Bronchus (tissue), 1 donor: Measurements from ENCODE around the genes FBLN5 and SLC24A4.

DNA sequence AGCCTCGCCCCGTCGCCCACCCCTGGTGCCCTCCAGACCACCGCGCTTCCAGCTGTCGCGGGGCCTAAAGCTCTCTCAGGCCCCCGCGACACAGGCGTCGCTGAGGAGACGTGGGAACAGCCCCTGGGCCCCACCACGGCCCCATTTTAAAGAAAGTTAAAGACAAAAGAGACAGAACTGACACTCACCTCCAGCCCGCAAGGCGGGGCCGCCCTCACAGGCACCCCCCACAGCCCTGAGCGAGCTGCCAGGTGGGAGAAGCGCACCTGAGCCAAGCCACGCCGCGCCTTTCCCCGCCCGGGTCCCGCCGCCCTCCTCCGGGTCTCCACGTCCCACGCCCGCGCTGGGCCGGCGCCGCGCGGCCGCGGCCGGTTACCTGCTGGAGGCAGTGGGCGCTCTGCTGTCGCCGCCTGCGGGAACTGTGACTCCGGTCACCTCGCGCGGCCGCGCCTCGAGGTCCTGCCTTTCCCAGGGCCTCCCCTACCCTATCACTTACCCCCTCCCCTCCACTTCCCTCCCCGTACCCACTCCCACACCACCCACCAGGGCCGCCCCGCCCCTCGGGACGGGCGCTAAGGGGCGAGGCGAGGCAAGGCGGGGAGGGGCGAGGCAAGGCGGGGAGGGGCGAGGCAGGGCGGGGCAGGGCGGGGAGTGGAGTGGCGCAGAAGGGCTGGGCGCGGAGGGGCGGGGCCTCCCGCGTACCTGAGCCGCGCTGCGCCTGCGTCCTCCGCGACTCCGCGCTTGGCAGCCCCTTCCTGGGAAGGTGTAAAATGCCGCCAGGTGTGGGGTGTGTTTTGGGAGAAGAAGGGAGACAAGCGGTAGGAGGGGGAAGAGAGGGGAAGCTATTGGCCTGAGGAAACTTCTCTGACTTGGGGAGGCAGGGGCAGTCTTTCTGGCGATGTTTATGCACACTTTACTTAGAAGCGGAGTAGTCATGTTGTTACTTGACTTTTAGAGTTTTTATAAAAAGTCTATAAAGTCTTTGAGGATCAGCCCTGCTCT lies 31.0 kb downstream of the TC2N start:
- PRO-cap: bidirectional peak, plus-strand start at position 732 of the sequence, minus-strand start at position 453 of the sequence

- PRO-cap: unidirectional peak, plus-strand start at chr14:91869831; bidirectional peak, plus-strand start at chr14:91870095, minus-strand start at chr14:91870055; bidirectional peak, plus-strand start at chr14:91870176, minus-strand start at chr14:91870124
Observed at GRCh38 chr14:91869663-91870592, 2.6 kb upstream of the TC2N start.

DNA sequence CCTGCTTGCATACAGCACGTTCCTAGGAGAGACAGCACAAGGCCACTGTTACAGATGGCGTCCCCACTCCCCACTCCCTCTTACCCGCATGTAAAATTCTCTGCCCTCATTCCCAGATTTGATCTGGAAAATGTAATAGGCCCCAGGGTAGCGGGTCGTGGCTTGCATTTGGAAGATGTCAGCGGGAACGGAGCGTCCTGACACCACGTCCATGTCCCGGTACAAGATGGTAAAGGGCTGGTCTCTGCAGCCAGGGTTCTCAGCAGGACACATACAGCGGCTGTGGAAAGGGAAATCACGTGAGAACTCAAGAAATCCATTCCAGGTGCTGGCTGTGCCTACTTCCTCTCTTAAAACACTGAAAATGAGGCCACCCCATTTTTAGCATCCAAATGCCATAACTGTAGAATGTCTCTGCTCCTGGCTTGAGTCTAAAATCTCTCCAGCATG lies 10.1 kb upstream of the TC2N start:
- PRO-cap: no peak

- PRO-cap: no peak
Observed at GRCh38 chr14:91883454-91883945, 16.2 kb upstream of the TC2N start.

GRCh38 chr14:91946892-91947758 lies at the start of gene FBLN5:
FBLN5 (minus strand) TSS chr14:91947694.
- PRO-cap: bidirectional peak, plus-strand start at chr14:91947614, minus-strand start at chr14:91947430; bidirectional peak, plus-strand start at chr14:91947806, minus-strand start at chr14:91947669

- PRO-cap: no peak
Observed at GRCh38 chr14:92122731-92123149, 971 bp downstream of the CPSF2 start.

GRCh38 chr14:92322824-92323908 lies at the start of gene SLC24A4:
SLC24A4 (plus strand) TSS chr14:92323165.
- PRO-cap: no peak

DNA sequence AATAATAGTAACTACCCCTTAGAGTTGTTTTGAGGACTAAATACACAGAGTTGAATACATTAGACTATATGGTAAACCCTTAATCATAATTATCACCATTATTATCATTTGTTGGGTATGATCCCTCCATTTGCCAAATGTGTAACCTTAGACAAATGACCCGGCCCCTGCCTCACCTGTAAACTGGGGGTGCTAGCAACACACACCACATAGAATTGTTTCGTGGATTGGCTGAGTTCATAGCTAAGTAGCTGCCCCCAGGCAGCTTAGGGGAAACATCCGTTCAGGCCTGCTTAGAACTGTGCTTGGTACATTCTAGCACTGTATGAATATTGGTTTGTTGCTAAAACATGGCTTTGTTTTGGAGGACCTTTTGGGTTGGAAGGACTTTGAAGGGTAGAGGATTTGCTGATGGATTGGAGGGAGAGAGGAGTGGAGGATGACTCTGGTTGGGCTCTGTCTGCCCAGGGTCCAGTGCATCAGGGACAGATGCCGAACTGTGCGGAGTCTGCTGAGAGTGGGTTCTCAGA lies 2.0 kb downstream of the RIN3 start:
- PRO-cap: no peak

- PRO-cap: no peak
Observed at GRCh38 chr14:92540466-92541219, 27.1 kb downstream of the RIN3 start.

DNA sequence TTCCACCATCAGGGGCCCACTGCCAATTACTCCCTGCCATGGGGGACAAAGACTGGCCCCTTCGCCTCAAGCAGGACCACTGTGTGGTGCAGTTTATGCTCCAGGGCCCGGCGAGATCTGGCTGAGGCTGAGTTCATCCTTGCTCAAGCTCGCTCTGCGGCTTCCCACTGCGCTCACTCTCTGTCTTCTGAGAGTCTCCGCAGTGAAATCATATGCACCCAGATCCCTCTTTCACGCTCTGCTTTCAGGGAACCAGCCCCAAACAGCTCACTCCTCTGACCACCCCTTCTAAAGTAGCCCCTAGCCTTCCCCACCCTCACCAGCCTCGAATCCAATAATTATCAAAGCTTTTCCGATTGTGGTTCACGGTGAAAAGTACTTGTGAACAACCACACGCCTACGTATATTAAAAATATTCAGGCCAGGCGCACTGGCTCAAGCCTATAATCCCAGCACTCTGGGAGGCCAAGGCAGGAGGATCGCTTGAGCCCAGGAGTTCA lies 95.1 kb downstream of the LGMN start:
- PRO-cap: unidirectional peak, minus-strand start at position 189 of the sequence

GRCh38 chr14:92677172-92677775 lies 71.2 kb downstream of the LGMN start:
- PRO-cap: no peak

- PRO-cap: no peak
Observed at GRCh38 chr14:92692932-92693296, 55.5 kb downstream of the LGMN start.

DNA sequence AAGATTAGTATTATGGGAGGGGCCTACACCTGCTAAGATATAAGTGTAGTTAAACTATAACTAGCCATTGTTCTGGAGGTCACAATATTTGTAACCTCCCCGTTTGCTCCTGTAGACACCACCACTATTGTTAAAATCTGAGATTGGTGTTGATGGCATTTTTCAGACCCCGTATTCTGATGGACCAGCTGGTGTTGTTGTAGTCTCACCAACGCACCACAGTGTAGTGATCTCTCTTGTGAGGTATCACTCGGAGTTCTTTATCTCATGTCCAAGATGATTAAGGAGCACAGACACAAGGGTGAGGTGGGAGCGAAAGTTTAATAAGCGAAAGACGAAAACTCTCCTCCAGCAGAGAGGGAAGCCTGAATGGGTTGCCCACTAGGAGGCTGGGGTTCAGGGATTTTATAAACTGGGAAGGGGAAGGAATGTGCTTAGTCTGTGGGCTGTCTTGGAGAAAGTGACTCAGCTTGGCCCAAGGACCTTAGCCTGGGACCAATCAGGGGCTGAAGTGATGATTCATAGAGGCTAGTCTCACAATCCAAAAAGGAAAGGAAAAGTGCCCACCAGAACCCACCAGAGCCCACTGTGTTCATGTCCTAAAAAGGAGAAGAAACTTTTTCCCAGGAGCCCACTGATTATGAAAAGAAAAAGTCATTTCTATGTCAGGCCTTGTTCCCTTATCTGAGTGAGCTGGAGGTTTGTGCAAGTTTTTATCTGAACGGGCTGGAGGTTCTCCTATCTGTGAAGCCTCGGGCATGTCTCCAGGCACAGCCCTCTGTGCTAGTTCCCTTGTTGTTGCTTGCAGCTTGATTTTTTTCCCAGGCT lies 8.5 kb upstream of the GOLGA5 start:
- PRO-cap: no peak

DNA sequence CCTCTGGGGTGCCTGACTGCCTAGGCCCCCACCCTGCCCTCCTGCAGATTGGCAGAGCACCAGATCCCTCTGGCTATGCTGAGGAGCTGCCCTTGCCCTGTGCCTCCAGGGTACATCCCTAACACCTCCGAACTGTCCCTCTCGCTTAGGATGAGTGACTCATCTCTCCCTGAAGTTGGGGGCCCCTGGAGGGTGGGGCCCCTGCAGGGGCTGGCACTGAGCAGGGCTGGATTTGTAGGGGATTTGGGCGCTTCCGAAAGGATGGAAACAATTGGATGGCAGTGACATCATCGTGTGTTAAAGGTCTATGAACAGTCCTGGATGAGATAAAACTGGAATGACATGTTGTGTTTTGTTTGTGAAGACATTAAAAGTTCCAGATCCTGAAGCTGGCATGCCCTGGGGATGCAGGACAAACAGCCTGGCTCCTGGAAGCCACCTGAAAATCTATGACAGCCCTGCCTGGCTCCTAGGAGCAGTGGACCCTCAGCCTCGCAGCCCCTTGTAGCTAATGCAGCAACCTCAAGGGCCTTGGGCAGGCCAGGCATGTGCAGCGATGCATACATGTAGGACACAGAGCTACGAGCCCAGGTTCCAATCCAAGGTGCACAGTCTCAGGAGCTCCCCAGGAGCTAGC lies 51.2 kb downstream of the CHGA start:
- PRO-cap: no peak

- PRO-cap: no peak
Observed at GRCh38 chr14:93036798-93037457, 78.8 kb downstream of the ITPK1 start.

- PRO-cap: no peak
Observed at GRCh38 chr14:93055337-93056175, 60.2 kb downstream of the ITPK1 start.

DNA sequence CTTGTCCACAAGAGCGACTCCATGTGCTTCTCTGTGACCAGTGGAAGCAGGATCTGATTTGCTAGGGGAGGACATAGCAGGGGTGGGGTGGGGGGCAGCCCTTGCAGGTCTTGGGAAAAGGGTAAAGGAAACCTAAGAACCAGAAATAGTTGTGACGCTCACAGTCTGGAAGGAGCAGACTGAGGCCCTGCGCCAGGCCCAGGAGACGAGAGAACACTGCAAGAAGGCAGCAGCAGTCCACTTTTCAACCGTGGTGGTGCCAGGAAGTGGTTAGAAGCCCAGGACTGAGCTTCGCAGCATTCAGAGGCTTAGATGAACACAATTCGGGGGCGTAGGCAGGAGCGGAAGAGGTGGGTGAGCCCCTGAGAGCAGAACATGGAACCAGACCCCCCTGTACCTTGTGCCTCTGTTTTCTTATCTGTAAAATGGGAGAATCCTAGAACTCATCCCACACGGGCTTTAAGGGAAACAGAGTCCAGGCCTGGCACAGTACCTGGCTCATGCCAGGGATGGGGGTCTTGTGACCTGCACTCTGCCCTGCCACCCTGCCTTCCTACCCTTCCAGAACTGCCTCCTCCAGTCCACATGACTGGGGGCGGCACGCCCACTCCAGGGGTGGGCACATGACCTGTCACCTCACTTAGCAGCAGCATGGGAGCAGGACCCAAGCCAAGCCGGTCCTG lies 33.5 kb downstream of the ITPK1 start:
- PRO-cap: no peak

GRCh38 chr14:93114675-93115066 lies 1.1 kb downstream of the ITPK1 start:
- PRO-cap: no peak

DNA sequence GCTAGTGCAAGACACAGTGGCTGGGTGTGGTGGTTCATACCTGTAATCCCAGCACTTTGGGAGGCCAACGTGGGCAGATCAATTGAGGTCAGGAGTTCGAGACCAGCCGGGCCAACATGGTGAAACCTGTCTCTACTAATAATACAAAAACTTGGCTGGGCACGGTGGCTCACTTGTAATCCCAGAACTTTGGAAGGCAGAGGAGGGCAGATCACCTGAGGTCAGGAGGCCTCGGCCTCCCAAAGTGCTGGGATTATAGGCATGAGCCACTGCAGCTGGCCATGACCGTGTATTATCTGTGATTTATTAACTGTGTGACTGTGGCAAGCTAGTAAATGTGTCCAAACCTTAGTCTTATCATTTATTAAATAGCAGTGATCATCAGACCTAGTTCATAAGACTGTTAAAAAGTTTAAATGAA lies 7.1 kb upstream of the ITPK1 start:
- PRO-cap: no peak

DNA sequence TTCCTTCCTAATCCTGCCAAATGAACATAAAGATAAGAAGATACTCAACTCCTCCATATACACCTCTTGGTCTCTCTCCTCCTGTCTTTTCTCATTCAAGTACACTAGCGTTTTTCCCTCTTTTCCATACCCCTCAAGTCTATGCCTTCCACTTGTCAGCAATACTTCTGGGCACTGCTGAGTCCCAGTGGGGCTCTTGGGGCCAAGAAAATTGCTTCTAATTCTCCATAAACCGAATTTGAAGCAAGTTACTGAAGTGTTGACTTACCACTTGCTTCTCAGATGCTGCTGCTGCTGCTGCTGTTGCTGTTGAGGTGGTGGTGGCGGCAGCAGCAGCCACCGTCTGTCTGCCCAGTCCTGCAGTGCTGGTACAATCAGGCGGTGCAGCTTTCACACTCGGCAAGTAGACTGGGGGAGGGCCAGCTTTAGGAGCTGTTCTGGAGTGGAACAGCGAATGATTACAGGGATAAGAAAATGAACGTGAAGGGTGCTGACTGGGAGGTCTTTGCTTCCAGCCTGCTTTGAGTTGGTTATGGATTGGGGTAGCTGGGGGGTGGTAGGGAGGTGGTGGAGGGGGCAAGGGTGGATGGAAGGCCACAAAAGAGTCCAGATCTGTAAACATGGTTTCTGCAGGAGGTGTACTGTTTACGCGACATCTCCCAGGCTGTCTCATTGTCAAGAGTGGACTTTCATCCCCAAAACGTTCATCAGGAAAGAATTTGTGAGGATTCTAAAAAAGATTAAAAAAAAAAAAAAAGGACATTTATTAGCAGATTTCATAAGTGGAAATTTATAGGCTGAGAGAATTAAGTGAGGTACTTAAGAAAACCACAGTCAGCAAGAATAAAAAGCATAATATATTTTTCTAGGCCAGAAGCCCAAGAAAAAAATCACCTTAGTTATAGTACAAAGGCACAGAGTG lies 38.8 kb downstream of the UBR7 start:
- PRO-cap: no peak